ENCODE measurements around the gene ANK3.

GRCh38 chr10:59885391-59885989 is 20.9 kb downstream of the CCDC6 start:
- RAMPAGE, long total RNA, result no peak
- RRBS, result no CpG with 5 or more reads among the region's 7 CpGs

- RAMPAGE, long total RNA, result start-site peak on the minus strand at chr10:60300342-60300378, 54 and 172 reads in 2 replicates; start-site peak on the minus strand at chr10:60300433-60300486, 31 and 41 reads in 2 replicates
- RRBS, result no CpG with 5 or more reads among the region's 12 CpGs
Observed at GRCh38 chr10:60299878-60300914, 89.5 kb downstream of the ANK3 start.

DNA sequence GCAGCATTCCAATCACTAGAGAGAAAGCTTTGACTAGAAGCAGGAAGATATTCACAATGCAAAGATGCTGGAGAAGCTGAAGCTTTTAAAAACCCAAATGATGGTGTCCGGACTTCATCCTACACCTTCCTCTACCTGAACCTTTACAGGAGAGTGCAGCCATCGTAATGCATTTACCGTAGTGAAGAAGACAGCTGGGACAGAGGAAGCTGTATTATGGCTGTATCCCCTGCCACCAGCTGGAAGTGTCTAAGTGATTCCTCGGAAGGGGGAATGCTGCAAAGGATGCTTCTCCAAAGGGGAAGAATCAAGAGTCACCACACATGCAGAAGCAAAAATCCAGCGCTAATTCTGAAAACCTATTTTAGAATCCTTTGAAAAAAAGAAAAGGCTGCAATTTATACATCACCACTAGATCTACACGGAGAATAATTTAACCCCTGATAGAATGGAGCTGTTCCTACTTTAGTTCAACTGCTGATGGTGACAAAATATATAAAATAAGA is at the start of gene ANK3:
Gene ANK3, minus strand, starts transcription at position 254 of the 506 bp plus-strand sequence.
- RAMPAGE, long total RNA, result start-site peak on the minus strand centred at position 192 of the sequence, 532 bp wide, 81 and 55 reads in 2 replicates
- RRBS, result no CpG with 5 or more reads among the region's 6 CpGs

DNA sequence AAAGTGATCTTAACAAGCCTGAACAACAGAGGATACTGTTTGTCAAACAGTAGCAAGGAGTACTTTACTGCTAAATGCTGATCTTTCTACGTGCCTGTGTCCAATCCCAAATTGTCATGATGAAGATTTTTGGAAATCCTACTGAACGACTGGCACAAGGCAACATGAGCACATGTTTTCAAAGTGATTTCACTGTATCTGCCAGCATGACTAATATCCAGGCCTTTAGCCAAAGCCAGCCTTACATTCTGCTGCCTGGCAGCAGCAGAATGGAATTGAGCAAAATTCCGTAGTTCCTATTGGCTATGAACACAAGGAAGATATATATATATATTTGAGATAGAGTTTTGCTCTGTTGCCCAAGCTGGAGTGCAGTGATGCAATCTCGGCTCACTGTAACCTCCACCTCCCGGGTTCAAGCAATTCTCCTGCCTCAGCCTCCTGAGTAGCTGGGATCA is 91.5 kb upstream of the ANK3 start:
- RAMPAGE, long total RNA, result no peak
- RRBS, result no CpG with 5 or more reads among the region's 5 CpGs

DNA sequence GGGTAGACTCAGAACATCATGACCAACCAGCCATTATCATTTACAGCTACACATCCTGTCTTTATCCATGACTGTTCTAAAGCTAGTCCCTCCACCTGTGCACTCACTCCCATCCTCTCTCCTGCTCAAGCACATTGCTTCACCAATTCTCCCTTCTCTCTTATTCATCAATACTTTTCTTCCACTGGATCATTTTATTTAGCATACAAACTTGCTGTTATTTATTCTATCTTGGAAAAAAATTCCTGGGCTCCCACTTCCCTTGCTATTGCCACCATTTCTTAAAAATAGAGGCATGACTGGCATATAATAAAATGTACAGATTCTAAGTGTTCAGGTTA is 100.8 kb upstream of the ANK3 start:
- RAMPAGE, long total RNA, result no peak

DNA sequence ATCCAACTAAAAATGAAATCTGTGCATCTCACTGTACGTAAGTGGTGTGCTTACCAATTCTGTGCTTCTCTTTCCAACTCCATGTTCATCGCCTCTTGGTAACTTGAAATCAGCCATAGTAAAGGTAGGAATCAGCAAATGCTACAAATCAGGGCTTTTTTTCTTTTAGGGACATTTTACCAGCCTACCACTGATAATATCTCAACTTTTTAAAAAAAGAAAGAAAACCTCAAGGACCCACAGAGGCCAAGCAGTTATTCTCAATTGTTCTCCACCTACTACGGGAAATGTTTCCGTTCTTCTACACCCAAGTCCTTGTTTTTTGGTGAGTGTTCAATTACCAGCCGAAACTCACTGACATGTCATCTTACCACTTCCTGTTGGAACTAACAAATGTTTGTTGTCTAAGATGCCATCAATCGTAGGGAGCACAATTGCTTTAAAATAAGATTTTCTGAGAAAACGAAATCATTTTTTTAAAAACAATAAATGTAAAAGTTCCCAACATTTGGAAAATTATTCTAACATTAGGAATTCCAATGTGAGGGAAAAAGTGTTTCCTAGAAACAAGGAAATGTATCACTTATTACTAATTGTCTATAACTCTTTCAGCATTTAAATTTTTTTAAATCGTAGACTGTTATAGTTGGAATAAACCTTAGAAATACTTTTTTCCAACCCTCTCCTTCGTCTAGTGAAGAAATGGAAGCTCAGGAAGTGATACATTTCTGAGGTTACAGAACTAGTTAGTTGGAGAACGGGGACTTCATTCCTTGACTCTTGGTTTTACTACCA is 50.1 kb upstream of the CDK1 start:
- RAMPAGE, long total RNA, result no peak
- RRBS, result no CpG with 5 or more reads among the region's 10 CpGs

- RAMPAGE, long total RNA, result no peak
- RRBS, result no CpG with 5 or more reads among the region's 7 CpGs
Observed at GRCh38 chr10:60827721-60828695, 49.7 kb downstream of the CDK1 start.

DNA sequence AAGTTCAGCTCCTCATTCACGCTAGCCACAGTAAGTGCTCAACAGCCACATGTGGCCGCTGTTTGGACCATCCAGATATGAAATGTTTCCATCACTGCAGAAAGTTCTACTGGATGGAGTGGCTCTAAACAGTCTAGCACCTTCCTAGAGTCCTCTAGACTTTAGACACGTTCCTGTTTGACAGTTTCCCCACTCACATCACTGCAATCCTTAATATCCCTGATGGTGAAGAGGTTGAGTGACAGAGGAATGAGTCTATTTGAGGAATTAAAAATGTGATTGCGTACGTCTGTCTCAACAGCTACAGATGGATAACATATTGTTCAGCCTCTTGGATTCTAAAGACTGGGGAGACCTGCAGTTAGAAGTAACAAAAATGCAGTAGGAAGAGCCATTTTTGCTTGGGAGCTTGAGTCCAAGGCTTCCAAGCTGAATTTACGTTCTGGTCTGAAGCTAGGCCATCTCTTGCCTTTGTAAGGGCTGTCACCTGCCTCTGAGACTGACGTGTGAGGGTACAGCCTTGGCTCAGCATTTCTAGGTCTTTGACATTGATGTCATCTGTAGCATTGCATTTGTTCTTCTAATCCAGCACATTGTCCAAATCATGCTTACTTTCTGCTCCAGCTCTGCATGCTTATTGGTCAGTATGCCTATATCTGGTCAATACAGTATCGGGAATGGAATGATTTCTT is 68.5 kb downstream of the RHOBTB1 start:
- RAMPAGE, long total RNA, result no peak
- RRBS, result no CpG with 5 or more reads among the region's 8 CpGs

DNA sequence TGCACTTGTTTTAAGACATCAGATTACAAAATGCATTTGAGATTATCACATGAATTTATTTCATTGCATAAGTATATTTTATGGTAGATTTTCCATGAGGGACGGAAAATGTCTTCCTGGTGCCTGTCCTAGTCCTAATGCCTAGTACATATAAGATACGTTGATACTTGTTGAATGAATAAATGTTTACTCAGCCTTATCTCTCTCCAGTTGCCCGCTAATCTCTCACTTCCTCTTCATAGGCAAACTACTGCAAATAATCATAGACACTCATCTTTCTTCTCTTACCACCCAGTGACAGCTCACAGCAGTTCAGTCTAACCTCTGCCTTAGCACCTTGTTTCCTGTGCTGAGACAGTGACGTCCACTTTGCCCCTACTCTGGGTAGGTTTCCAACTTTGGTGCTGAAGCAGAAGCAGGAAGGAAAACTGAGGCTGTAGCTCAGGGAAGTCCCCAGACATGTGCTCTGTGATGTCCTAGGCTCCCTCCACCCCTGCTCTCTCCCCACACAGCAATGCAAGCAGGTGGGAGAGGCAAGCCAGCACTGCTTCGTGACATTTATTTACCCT is 45.4 kb upstream of the RHOBTB1 start:
- RAMPAGE, long total RNA, result no peak
- RRBS, result no CpG with 5 or more reads among the region's 5 CpGs

- RAMPAGE, long total RNA, result no peak
- RRBS, result 3% methylated on average over 53 of the region's 90 CpGs
Observed at GRCh38 chr10:61000673-61001942, 57.1 kb upstream of the RHOBTB1 start.

GRCh38 chr10:61455688-61456029 is 2.5 kb upstream of the TMEM26 start:
- RAMPAGE, long total RNA, result no peak
- RRBS, result no CpG with 5 or more reads among the region's 7 CpGs

DNA sequence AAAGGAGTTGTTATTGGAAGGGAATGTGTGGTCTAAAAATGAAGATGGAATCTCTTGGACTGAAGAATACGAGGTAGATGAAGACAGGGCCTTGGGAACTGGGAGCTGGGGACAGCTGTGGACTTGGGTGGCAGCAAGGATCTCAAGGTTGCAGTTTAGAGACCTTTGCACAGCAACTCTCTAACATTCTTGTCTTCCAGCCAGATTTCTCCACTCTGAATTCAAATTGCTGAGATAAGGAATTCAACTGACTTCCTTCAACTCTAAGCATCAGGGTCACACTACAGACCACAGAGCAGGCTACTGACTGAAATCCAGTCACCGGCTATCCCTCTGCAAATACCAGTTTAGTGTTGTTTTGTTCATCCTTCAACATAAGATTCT is 3.2 kb upstream of the TMEM26 start:
- RAMPAGE, long total RNA, result no peak
- RRBS, result no CpG with 5 or more reads among the region's 2 CpGs

GRCh38 chr10:61899879-61900974 is 1.3 kb upstream of the ARID5B start:
- RAMPAGE, long total RNA, result no peak
- RRBS, result no CpG with 5 or more reads among the region's 34 CpGs

DNA sequence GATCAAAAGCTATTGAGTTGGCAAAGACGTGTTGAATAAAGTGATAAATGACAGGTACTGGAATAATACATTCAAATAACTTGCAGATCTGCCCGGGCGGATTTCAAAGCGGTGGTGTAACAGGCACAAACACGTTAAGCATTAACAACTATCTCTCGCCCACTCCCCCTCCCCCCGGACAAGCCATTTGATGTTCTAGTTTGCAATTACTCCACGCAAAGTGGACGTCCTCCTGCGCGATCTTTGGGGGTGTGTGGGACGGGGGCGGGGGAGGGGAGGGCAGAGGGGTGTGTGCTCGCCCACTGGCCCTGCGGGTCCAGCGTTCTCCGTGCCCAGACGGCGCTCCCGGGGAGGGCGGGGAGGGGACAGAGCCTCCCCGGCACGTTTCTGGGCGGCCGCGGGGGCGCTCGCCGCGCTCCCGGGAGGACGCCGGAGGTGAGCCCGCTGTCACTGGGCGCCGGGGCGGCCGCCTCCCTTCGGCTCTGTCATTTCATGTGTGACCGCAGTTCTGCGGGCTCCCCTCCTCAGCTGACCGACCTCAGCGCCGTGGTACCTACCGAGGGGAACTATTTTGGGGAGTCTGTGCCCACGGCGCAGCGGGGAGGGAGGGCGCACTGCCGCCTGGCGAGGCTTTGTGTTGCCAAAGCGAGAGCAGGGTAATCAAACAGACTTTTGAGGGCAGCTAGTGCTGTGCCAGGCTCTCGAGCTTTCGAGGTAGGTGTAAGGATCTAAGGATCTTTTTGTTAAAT is 1.6 kb downstream of the ARID5B start:
- RAMPAGE, long total RNA, result no peak
- RRBS, result 2% methylated on average over 15 of the region's 54 CpGs

- RAMPAGE, long total RNA, result no peak
- RRBS, result no CpG with 5 or more reads among the region's 5 CpGs
Observed at GRCh38 chr10:62005541-62006179, 104.2 kb downstream of the ARID5B start.

GRCh38 chr10:62011542-62011874 is 110.0 kb downstream of the ARID5B start:
- RAMPAGE, long total RNA, result no peak
- RRBS, result no CpG with 5 or more reads among the region's 4 CpGs

DNA sequence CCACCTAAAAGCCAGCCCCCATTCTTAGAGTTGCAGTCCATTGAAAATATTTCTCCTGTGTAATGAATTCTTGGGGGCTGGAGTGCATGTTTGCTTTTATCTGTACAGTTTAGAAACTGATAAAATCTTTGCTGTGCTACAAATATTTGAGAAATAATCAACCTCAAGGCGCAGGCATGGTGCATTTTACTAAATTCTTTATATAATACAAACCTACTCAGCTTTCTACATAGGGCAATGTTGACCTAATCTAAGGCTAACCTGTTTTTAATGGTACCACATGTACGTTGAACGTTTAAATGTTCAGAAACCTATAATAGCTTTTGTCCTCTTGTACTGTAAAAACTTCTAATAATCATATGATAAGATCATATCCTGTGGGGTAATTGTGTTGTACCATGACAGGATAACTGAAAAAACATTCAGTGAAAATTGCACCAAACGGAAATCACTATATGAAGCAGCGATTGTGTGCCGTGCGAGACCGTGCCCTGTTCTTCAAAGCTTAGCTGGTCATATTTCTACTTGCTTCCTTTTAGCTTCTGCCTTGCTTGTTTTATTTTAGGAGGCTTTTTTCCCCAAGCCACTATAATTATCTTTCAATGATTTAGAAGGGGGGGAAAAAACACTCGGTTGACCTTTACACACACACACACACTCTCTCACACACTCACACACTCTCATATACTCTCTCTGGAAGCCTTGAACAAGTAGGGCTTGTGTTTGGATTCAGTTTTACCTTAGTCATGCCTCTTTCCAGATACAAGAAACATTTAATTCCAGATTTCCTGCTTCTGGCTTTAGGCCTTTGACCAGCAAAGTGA is 181.1 kb downstream of the ARID5B start:
- RAMPAGE, long total RNA, result no peak
- RRBS, result no CpG with 5 or more reads among the region's 9 CpGs

DNA sequence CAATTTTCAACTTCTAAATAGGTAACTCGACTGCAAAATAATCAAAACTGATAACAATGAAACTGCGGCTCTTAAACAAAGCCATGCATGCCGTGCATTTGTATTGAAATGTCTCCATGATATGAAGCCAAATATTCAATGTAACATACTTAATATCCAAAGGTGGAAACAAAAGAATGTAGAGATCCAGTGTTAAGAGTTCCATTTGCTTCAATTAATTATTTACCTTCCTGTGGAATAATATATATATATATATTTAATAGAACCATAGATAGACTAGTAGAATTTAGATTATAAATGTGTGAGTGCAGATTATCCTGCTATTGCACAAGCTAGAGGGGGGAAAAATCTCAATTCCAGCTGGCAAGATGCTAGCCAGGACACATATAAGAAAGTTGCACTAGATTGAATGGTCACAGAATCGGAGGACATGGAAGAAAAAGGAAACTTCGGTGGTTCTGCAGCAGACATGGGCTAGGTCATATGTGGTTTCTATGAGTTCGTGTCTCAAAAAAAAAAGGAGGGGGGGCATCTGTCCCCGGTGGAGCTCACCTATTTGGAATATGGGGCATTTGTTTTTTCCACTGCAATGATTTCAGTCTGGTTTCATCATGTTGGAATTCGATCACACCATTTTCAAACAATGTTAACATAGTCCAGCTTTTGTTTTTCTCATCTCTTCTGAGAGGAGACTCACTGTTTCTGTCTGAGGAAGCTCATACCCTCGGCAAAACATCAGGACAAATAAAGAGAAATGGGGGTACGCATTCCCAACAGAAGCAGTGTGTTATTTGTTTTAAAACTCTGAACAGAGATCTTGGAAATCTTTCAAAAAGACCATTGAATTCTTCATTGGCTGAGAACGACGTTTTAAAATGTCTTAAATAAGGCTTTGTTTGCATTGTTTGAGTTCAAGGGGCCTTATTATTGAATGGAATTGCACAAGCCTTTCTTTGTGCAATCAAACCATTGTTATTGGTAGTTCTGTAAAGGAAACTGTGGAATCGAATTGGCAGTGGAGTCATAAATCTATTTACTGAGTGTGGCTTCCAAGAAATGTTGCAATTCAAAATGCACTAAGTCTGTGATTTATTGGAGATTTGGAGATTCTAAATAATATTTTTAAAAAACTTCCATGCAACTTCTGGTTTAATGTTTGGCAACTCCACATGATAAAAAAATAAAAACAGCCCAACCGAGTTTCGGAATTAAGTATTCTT is 173.4 kb downstream of the RTKN2 start:
- RAMPAGE, long total RNA, result no peak
- RRBS, result no CpG with 5 or more reads among the region's 15 CpGs

GRCh38 chr10:62258945-62259279 is 9.7 kb downstream of the RTKN2 start:
- RAMPAGE, long total RNA, result no peak
- RRBS, result no CpG with 5 or more reads among the region's 2 CpGs

DNA sequence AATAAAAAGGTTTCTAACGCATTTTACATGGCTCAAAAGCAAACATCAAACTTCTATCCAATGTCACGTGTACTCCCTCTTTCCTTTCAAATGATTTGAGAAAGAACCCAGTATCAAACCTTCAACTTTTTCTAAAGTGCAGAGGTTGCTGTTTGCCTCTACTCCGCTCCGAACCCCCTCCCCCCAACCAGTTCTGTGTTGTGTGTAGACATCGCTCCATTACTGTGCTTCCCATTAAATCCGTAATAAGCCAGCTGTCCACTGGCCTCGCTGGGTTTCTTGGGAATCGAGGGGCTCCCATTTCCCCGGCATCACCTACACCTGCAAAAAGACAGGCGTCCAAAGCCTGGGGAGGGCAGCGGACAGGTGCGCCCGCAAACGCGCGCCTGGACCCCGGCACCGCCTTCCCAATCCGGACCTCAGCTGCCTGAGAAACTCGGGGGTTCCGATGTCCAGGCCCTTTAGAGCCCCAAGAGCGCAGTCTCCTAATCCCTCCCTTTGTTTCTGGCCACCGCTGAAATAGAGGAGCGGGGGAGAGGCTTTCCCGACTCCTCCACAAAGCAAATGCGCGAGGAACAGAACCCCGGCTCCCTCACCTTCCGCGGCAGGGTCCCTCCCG is 611 bp downstream of the RTKN2 start:
- RAMPAGE, long total RNA, result no peak
- RRBS, result 1% methylated on average over 12 of the region's 31 CpGs

All from cardiac muscle cell (in vitro differentiated cells and primary cell).